Gastroesophageal sphincter (tissue), 4 donors: ENCODE measurements around a stretch of chr22.

DNA sequence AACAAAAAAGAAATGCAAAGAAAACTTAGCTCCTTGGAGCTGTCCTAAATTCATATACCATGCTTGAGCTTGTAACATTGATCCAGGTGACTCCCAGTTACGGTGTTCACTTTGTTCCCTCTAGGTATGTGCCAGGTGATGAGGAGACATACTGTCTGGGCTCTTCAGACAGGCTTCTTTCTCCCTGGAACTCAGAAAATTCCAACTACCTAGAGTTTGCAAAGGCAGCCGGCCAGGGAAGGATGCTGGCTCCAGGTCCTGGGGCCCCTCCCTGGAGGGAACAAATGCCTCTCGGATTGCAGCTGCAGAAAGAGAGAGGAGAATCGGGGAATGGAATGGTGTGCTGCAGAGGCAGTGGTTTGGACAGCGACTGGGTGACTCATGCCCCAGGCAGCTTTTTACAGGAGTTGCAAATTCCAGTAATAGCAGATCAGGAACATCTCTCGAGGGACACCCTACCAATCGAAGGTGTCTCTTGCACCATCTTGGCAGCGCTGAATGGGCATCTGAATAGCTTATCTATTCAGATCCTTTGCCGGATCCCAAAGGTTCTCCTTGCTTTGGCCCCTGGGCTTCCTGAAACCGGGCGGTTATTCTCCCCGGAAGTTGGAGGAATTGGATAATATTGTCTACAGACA lies 12.2 kb upstream of the ASPHD2 start:
- PRO-cap, result no peak
- RAMPAGE, long total RNA, 4 experiments, result no peak in any of the 4 experiments

DNA sequence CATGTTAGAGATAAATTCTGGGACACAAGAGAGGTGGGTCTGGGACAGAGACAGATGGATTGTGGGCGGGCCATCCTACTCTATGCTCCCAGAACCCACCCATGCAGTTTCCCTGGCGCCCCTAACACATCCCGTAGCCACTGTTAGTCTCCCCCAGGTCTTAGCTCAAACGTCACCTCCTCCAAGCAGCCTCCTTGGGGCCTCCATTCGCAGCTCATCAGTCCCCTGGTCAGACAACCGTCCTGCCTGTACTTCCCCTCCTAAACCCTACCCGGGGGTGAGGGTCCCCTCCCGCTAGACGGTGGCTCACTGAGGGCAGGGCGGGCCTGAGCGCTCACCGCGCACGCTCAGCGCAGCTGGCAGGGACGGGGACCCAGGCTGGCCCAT lies 713 bp upstream of the ASPHD2 start:
- PRO-cap, result no peak
- RAMPAGE, long total RNA, 4 experiments, result no peak in any of the 4 experiments

DNA sequence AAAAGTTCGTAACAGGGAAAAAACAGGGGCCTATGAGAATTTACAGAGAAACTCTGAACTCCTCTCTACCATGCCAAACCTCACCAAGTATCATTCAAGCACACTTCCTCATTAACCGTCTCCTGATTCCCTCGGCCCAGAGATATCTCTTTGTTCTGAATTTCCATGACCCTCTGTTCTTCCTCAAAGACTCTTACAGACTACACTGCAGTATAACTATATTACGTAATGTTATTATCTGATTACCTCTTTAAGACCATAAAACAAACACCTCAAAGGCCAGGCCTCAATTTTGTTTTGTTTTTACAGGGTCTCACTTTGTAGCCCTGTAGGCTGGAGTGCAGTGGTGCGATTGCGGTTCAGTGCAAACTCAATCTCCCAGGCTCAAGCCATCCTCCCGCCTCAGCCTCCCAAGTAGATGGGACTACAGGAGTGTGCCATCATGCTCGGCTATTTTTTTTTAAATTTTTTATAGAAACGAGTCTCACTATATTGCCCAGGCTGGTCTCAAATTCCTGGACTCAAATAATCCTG lies 3.6 kb downstream of the HPS4 start:
- PRO-cap, result no peak
- RAMPAGE, long total RNA, 4 experiments, result no peak in any of the 4 experiments

- PRO-cap, result no peak
- RAMPAGE, long total RNA, 4 experiments, result no peak in any of the 4 experiments
Measured at GRCh38 chr22:26516469-26517296, 4.4 kb upstream of the TFIP11 start.

DNA sequence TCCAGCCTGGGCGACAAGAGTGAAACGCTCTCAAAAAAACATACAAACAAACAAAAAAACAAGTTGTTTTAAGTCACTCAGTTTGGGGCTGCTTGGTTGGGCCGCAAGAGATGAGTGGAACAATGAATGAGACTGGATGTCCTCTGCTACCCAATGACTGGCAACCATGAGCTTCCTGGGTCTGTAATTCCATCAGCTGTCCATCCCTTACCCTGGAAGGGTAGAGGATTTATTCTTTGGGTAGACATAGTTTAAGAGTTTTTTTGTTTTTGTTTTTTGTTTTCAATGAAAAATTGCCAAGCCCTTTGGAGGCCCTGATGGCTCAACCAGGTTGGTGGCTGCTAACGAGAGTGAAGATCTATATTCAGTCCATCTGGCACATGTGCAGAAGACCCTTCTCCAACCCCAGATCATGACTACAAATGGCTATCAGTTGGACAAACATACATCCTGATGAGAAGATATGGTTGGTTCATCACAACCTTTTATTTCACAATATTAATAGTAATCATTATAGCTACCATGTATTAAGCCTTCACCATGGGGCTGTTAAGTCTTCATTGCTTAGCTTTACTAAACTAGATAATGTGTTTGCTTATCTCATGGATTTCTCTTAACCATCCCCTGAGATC lies 9.4 kb upstream of the TFIP11 start:
- PRO-cap, result no peak
- RAMPAGE, long total RNA, 4 experiments, result no peak in any of the 4 experiments

DNA sequence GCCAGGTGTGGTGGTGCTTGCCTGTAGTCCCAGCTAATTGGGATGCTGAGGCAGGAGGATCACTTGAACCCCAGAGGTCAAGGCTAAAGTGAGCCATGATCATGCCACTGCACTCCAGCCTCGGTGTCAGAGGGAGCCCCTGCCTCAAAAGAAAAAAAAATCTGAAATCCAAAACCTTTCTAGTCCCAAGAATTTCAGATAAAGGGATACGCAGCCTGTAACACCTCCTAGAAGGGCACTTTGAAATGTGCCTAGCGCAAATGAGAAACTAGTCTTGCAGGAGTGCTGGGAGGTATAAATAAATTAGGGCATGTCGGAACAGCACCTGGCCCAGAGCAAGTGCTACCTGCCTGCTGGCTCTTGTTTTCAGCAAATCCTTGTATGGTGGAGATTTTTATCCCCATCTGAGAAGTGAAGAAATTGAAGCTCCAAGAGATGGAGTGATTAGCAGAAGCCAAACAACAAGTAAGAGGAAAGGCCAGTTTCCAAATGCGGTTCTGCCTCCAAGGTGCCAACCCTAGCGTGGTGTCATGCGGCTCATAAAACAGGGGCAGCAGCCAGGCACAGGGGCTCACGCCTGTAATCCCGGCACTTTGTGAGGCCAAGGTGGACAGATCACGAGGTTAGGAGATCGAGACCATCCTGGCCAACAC lies 36.7 kb upstream of the TFIP11 start:
- PRO-cap, result no peak
- RAMPAGE, long total RNA, 4 experiments, result no peak in any of the 4 experiments

DNA sequence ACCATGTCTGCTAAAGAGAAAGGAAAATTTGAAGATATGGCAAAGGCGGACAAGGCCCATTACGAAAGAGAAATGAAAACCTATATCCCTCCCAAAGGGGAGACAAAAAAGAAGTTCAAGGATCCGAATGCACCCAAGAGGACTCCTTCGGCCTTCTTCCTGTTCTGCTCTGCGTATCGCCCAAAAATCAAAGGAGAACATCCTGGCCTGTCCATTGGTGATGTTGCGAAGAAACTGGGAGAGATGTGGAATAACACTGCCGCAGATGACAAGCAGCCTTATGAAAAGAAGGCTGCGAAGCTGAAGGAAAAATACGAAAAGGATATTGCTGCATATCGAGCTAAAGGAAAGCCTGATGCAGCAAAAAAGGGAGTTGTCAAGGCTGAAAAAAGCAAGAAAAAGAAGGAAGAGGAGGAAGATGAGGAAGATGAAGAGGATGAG lies 29.2 kb downstream of the TPST2 start:
- PRO-cap, result no peak
- RAMPAGE, long total RNA, 4 experiments, result start-site peak on the plus strand in 1 of 4 experiments, centred at position 263 of the sequence, 10 reads per replicate

GRCh38 chr22:26579547-26580064 lies 10.3 kb downstream of the TPST2 start:
- PRO-cap, result no peak
- RAMPAGE, long total RNA, 4 experiments, result no peak in any of the 4 experiments

- PRO-cap, result no peak
- RAMPAGE, long total RNA, 4 experiments, result no peak in any of the 4 experiments
Measured at GRCh38 chr22:26584988-26585493, 4.9 kb downstream of the TPST2 start.

DNA sequence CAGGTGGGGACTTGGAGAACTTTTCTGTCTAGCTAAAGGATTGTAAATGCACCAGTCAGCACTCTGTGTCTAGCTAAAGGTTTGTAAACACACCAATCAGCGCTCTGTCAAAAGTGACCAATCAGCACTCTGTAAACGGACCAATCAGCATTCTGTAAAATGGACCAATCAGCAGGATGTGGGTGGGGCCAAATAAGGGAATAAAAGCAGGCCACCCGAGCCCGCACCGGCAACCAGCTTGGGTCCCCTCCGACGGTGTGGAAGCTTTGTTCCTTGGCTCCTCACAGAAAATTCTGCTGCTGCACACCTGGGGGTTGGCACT lies 145.0 kb downstream of the CRYBA4 start:
- PRO-cap, result no peak
- RAMPAGE, long total RNA, 4 experiments, result no peak in any of the 4 experiments

- PRO-cap, result no peak
- RAMPAGE, long total RNA, 4 experiments, result no peak in any of the 4 experiments
Measured at GRCh38 chr22:26860128-26860758, 238.5 kb downstream of the CRYBA4 start.

DNA sequence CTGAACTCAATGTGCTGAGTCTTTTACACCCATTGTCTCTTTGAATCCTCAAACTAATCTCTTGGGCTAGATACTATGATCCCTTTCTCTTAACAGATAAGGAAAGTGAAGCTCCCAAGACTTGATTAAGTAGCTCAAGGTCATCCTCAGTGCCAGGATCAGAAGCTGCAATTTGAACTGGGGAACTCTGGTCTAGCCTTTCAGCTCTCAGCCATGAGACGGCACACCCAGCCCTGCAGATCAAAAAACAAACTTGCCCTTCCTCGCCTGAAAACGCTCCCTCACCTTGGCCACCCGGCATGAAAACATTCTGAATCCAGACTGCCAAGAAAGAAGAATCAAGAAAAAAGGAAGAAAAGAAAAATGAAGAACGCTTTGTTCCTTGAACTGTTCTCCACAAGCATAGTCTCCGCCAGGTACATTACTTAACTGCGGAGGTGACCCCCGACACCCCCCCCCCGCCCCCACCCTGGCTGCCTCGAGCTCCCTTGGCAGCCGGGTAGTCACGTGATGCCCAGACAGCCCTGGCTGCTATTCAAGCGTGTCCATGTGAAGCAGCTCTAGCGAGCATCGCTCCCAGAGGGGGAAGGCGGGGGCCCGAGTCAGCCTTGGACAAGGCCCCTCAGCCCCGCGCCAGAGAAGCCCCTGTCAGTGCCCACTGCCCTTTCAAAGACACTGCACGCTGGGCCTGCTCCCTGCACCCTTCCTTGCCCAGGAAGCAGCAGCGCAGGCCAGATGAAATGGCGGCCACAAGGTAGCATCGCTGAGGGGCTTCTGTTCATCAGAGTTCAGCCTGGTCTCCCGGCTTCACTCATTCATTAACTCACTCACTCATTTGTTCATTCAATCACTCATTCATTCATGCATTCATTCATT lies 486.9 kb downstream of the CRYBA4 start:
- PRO-cap, result no peak
- RAMPAGE, long total RNA, 4 experiments, result no peak in any of the 4 experiments

GRCh38 chr22:27241647-27242209 lies 559.8 kb downstream of the MN1 start:
- PRO-cap, result no peak
- RAMPAGE, long total RNA, 4 experiments, result no peak in any of the 4 experiments

DNA sequence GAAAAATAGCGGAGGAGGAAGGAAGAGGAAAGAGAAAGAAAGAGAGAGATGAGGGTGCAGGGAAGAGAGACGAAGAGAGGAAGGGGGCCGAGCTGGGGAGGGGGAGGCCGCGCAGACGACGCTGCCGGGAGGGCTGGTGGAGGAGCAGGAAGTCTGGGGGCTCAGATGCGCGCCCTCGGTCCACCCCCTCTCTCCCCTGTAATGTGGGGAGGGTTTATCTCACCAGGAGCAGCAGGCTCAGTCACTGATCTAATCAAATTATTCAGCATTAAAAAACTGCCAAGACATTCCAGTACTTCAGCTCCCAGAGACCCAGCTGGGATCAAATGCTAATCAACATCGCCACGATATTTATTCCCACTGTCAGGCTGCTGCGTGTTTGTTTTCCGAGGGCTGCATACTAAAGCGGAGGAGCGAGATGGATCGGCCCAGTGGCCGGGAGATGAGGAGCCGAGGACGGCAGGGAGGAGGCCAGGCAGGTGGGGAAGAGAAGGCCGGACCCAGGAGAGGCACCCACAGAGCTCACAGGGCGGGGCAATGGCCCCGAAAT lies 502.4 kb downstream of the MN1 start:
- PRO-cap, result no peak
- RAMPAGE, long total RNA, 4 experiments, result no peak in any of the 4 experiments

DNA sequence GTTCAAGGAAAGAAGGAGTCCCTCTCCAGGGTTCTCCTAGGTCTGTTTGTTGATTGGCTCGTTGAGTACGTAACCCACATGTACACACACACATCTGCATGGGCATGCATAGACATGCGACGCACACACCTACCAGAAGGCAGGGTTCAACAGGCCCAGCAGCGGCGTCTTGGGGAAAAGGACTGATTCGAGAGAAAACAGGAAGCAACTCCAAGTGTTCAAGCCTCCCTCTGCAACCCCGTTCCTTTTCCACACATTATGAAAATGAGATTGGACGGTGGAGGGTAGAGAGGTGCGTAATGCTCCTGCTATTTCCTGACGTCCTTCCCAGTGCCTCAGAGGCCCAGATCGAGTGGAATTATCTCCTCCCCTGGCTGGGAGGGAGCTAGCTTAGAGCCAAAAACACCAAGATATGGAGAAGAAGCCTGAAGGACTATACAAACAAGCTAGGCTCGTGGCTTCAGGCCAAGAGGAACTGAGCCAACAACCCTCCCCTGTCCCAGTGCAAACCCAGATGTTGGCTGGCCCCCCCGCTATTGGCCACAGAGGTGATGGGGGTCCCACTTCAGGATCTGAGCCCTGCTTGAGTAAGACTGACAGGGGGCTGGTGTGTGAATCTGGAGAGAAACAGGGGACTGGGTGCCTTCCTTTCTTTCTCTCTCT lies 289.2 kb downstream of the MN1 start:
- PRO-cap, result no peak
- RAMPAGE, long total RNA, 4 experiments, result no peak in any of the 4 experiments

- PRO-cap, result unidirectional peak, minus-strand start at chr22:27780298
- RAMPAGE, long total RNA, 4 experiments, result no peak in any of the 4 experiments
Measured at GRCh38 chr22:27780133-27780585, 21.4 kb downstream of the MN1 start.

- PRO-cap, result no peak
- RAMPAGE, long total RNA, 4 experiments, result no peak in any of the 4 experiments
Measured at GRCh38 chr22:27880748-27881325, 38.2 kb downstream of the PITPNB start.

DNA sequence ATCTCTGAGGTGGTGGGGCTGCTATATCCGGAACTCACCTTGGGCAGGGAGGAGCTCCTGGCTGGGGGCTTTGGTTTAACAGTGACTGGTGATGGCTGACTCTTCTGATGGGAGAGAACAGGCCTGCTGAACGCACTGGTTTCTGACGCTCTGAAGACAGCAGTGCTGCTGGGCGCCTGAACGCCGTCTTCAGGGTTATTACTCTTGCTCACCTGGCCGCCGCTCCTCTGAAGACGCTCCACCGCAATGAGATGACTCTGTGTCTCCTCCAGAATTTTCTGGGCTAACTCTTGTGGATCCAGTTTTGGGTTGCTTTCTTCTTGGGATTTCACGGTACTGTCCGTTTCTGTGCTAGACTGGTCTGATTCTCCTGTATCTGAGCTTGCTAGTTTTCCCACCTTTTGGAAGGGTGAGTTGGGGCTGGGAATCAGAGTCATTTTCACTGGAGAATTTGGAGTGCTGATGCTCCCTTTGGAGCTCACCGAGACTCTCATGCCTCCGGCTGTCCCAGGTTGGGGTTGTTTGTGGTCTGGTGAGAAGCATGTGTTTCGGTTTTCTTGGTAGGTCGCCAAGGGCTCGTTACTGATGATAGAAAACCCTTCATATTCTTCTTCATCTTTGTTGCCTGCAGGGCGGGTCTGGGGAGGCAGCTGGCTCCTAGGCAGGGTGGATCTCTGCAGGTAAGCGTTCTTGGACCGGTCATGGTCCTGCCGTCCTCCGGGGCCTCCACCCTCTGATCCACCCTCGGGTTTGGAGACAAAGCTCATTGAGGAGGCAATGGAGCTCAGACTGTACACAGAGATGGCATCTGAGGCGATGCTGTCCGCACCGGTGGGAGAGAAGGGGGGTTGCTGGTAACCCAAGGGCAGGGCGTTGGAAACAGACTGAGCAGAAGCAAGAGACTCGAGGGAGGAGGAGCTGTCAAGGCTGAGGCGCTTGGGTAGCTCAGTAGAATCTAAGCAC lies 64.1 kb upstream of the PITPNB start:
- PRO-cap, result no peak
- RAMPAGE, long total RNA, 4 experiments, result no peak in any of the 4 experiments

DNA sequence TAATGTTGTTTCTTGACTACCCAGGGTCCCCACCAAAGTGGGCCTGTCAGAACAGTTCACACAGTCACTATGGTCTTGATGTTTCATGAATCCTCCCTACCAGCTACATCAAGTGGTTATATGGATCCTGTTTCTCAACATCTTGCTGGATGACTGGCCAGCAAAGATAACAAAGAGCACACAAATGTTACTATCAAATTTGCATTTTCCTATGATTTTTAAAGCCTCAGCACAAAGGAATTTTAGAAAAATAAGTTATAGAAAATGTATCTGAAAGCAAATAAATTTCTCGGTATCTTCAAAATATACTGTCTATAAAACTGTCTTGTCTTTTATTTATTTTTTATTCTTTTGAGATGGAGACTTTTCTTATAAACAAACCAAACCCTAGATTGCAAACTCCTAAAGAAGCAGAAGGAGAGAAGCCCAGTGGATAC lies 246.7 kb downstream of the TTC28 start:
- PRO-cap, result no peak
- RAMPAGE, long total RNA, 4 experiments, result start-site peak on the minus strand in 1 of 4 experiments, centred at position 160 of the sequence, 7 reads per replicate

DNA sequence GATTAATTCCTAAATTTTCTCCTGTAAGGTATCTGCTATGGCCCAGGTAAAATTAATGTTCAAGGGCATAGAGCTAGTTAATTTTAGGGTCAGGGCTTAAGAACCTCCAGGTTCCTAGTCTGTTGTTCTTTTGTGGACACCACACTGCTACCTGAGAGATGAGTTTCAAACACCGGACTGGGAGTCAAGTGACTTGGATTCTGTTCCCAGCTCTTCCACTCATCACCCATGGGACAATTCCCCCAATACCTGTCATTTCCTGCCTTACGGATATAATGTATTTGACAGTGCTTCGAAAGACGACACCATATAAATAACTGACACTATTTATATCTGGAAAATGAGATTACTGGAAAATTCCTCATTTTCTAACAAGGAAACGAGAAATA lies 8.5 kb downstream of the HSCB start:
- PRO-cap, result no peak
- RAMPAGE, long total RNA, 4 experiments, result no peak in any of the 4 experiments